Neural cell (in vitro differentiated cells): ENCODE data around the gene CST8.

GRCh38 chr20:22563302-22564632, 20.6 kb downstream of the FOXA2 start:
- RAMPAGE, long total RNA: no peak

GRCh38 chr20:22567778-22568709, 16.3 kb downstream of the FOXA2 start:
- RAMPAGE, long total RNA: no peak

DNA sequence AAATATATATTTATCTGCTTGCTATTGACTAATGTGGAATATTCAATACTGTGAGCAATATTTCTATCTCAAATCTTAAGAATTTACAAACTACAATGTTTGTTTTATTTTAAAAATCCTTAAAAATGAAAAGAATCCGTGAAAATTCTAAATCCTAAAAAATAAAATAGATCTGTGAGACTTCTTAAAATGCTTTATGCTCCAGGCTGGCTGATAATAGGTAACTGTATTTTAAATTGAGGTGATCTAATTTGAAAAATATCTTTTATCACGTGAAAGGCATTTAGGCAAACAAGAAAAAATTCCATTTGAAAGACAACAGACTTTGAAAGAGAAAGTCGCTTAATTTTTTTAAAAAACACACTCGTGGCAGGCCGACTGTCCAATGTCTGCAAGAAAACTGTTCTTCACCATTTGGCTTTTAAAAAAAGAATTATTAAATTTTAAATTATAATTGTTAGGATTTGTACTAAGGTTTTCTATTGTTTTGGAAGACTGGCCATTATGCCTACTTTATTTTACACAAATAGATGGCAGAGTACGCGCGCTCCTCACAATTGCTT, 14.0 kb downstream of the FOXA2 start:
- RAMPAGE, long total RNA: no peak

- RAMPAGE, long total RNA: no peak
These were observed 13.4 kb downstream of the FOXA2 start for GRCh38 chr20:22570931-22571354.

GRCh38 chr20:22584658-22585807, 661 bp upstream of the FOXA2 start:
- RAMPAGE, long total RNA: no peak

DNA sequence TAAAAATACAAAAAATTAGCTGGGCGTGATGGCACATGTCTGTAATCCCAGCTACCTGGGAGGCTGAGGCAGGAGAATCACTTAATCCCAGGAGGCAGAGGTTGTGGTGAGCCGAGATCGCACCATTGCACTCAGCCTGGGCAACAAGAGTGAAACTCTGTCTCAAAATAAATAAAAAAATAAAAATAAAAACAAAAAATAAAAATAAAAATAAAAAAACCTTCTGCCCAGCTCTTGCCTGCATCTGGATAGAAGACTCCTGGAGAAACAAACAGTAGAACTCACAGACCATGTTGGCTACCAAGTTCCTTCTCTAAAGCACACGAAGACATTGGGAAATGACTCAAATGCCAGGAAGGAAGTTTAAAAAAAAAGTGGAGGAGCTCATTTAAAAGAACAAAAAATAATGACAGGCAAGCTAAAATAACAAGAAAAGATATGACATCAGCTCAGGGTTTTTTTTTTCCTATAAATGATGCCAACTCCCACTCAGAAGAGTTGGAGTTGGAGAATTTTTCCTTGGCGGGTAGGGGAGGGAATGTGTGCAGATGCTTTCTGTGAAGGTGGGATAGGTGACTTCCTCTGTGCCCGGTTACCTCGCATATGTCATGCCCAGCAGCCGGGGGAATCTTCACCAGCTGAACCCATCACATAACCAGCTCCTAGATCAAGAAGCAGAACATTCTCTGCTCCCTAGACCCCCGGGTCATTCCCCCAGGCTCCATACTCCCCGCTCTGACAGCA, 17.2 kb upstream of the CD93 start:
- RAMPAGE, long total RNA: no peak

GRCh38 chr20:23145050-23145958, 59.2 kb upstream of the CD93 start:
- RAMPAGE, long total RNA: no peak

DNA sequence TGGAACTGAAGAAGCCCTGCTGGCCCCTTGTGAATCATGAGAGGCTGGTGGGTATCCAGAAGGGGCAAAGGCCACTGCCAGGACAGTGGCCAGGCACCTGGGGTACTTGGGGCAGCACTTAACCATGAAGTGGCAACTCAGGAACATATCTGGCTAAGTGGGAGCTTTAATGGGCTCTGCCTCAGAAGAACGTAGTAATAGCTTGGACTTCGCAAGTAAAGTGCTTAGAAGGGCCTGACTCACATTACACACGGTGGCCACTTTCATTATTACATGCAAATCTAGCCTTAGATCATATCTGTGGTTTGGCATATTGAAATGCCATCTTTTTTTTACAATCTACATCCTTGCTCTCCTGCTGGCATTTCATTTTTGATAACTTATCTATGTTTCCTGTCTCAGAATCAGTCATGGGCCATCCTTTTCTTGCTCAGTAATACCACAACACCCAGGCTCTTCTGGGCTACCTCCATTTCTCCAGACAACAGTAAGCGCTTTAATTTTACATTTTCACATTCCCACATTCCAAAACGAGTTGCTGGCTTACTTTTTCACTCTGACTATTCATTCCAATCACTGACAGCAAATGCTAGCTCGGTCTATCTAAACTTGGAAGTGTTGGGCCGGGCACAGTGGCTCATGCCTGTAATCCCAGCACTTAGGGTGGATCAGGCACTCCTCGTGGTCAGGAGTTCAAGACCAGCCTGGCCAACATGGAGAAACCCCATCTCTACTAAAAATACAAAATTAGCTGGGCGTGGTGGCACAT, 21.5 kb downstream of the NAPB start:
- RAMPAGE, long total RNA: no peak

GRCh38 chr20:23400832-23401833, 20.2 kb downstream of the NAPB start:
- RAMPAGE, long total RNA: no peak

GRCh38 chr20:23456237-23457204, 3.8 kb upstream of the CST11 start:
- RAMPAGE, long total RNA: no peak

DNA sequence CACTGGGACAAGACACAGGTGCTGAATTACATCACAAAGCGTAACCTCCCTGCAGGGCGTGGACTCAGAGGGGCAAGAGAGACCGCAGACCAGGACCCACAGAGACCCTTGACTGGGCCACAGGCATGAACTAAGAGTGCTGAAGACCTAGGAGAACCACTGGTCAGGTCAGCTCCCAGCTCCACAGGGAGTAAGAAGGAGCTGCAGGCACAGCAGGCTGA, at the start of gene CST8:
CST8 (plus strand) TSS at position 101 of the 221 bp plus-strand sequence.
- RAMPAGE, long total RNA: no peak

- RAMPAGE, long total RNA: no peak
These were observed 12.7 kb downstream of the CST3 start for GRCh38 chr20:23625130-23625473.

GRCh38 chr20:23631692-23631891, 6.2 kb downstream of the CST3 start:
- RAMPAGE, long total RNA: no peak

DNA sequence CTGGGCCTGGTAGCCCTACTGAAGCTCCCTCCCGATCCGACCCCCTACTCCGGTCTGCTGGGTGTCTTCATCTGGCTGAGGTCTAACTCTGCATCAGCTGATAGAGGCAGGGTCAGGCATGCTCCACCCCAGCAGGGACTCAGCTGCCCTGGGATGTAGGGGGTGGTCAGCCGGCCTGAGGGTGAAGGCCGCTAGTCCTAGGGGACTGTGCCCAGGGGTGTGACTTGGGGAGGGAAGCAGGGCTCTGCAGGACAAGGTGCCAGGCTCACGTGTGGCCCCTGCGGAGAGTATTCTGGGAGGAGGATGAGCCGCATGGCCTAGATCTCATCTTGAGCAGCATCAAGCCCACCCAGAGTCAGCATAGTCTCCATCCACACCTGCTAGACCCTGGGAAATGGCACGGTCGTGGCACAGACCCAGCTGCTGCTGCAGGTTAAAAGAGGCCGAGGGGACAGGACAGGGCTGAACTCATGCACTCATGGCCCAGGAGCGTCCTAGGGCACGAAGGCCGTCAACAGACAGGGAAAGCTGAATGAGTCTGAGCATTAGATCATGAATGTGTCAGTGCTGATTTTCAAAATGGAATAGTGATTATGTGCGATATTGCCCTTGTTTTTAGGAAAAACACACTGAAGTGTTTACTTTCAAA, 1.3 kb downstream of the CST3 start:
- RAMPAGE, long total RNA: no peak

DNA sequence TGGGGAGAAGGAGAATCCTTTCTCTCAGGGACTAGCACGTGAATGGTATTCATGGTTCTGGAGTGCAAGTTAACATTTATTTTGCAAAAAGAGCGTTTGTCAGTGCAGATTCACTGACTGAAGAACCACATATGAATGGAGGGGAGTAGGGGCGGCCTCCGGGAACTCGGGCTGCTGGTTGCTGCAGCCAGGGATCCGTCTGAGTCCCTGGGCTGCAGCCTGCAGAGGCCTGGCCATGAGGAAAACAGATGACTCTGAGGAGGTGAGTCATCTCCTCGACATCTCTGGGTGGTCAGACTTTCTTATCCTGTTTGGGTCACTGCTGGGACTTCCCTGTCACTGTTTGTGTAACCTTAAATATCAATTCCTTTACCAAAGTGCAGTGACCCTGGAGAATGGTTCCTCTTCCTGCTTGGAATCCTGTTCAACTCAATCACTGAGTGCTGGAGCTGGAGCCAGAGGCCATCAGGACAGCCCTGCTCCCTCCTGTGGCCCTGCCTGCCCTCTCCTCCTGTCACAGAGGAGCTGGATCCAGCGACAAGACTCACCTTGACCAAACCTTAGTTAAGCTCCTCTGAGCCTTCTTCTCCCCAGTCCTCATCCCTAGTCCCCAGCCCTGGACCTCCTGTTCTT, 4.4 kb upstream of the CST4 start:
- RAMPAGE, long total RNA: no peak

GRCh38 chr20:23754911-23755583, 4.3 kb upstream of the CST1 start:
- RAMPAGE, long total RNA: no peak

DNA sequence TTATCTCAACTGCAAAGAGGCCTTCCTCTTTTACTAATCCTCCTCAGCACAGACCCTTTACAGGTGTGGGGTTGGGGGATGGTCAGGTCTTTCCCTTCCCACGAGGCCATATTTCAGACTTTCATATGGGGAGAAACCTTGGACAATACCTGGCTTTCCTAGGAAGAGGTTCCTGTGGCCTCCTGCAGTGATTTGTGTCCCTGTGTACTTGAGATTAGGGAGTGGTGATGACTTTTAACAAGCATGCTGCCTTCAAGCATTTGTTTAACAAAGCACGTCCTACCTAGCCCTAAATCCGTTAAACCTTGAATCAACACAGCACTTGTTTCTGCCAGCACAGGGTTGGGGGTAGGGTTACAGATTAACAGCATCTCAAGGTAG, 6.0 kb upstream of the CST1 start:
- RAMPAGE, long total RNA: no peak

- RAMPAGE, long total RNA: no peak
These were observed 44.7 kb upstream of the GGTLC1 start for GRCh38 chr20:24033208-24033674.

GRCh38 chr20:24095697-24096187, 107.2 kb upstream of the GGTLC1 start:
- RAMPAGE, long total RNA: no peak

- RAMPAGE, long total RNA: no peak
These were observed 114.8 kb upstream of the GGTLC1 start for GRCh38 chr20:24103358-24103761.